Thyroid gland (tissue), 7 donors: ENCODE results near the genes OR4D1, OR4D2, SEPTIN4, SMG8 and GDPD1.

GRCh38 chr17:57955526-57956438, 570 bp upstream of the CUEDC1 start:
- PRO-cap, 2 experiments = peak in 1 of 2 experiments; most common plus-strand start chr17:57955833 (in 1); most common minus-strand start chr17:57955660 (in 1)
- RAMPAGE, long total RNA, 5 experiments = no peak in any of the 5 experiments

DNA sequence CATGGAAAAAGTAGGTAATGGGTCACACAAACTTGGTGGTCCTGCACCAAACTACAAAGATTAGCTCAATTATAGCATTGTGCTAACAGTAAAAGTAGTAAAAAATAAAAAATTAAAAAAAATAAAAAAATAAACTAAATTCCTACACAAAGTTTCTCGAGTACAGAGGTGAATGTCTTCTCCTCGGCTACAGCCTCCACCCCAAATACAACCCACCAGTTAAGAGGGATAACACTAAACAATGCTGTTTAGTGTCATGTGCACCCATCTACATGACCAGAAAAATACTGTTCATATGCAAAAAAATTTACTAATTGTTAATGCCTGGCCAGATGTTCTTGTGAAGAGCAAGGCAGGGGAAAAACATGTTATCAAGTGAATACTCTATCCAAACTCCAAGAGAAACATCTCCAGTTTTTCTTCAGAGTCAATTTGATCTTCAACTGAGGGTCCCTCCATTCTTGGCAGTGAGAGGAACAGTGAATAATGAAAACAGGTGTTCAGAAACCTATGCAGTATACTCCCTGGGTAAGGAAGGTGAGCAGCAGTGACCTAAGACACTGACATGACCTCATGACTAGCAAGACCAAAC, 4.4 kb upstream of the VEZF1 start:
- PRO-cap, 2 experiments = no peak in any of the 2 experiments
- RAMPAGE, long total RNA, 5 experiments = no peak in any of the 5 experiments

- PRO-cap, 2 experiments = no peak in any of the 2 experiments
- RAMPAGE, long total RNA, 5 experiments = no peak in any of the 5 experiments
Measured at GRCh38 chr17:58002209-58002777, 4.8 kb downstream of the SRSF1 start.

DNA sequence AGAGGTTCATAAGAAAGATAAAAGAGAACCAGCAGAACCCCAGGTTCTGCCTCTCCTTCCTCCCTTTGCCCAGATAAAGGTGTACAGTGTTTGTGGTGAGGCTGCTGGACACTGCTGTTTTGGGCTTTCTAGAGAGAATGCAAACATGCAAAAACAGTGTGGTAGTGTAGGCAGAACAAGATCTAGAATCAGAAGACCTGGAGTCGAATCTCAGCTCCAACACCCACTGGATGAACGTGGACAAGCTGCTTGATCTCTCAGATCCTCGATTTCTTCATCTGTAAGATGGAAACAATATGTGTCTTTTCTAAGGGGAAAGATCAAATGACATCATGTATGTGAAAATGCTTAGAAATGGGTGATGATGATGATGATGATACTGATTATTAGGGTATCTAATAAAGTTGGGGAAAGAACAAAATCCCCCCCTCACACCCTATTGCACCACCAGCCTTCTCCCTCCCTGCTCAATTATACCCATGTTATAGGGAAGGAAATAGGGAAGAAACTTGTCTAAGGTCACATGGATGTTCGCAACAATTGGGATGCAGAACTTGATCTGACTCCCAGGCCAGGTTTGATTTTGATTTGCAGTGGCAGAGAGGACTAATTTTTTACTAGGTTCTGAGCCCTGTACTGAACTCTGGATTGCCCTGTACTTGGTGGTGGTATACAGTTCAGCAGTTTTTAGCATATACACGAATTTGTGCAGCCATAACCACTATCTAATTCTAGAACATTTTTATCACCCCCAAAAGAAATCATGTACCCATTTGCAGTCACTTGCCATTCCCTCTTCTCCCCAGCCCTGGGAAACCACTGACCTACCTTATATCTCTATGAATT, 11.0 kb downstream of the DYNLL2 start:
- PRO-cap, 2 experiments = no peak in any of the 2 experiments
- RAMPAGE, long total RNA, 5 experiments = no peak in any of the 5 experiments

DNA sequence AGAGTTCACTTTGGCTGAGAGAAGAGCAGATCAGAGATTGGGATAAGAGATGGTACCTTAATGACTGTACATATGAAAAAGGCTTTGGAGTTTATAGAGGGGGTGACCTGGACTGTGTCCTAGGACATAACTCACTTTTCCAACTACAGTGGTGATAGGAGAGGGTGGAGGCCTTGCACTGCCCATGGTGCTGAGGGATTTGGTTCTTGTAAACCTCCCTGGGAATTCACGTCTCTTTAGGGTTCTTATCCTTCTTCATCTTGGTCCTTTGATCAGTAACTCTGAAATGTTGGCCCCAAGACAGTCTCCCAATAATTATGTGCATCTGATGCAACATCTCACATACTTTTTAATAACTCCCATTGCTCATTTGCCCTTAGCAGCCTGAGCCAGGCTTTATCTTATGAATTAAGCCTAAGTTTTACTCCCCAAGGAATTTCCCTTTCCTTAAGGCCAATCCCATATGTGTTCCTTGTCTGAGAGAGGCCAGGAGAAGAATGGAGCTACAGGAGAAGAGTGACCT, at the start of gene OR4D1:
OR4D1 (plus strand) TSS at position 424 of the 523 bp plus-strand sequence.
- PRO-cap, 2 experiments = no peak in any of the 2 experiments
- RAMPAGE, long total RNA, 5 experiments = no peak in any of the 5 experiments

DNA sequence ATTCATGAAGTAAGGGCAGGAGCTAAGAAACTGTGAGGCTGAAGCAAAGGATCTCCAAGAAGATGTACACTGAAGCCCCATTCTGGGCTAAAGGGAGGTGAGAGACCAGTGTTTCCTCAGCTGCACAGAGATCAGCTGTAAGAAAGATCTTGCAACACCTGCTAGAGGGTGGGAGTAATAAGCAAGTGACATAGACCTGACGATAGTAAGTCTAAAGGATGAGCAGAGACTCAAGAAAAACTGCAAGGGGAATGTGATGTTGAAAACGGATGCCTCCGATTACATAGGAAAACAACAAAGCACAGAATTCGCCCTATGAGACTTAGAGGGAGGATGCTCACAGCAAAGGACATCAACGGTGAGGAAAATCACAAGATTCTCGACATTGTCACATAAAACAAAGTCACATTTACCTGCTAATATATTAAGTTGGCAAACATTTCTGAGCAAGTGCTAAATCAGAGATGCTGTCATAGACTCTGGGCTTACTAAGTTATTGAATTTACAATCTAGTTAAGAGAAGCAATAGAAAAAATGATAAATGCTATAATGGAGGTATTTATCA, at the start of gene OR4D2:
OR4D2 (plus strand) TSS at position 287 of the 565 bp plus-strand sequence.
- PRO-cap, 2 experiments = no peak in any of the 2 experiments
- RAMPAGE, long total RNA, 5 experiments = no peak in any of the 5 experiments

DNA sequence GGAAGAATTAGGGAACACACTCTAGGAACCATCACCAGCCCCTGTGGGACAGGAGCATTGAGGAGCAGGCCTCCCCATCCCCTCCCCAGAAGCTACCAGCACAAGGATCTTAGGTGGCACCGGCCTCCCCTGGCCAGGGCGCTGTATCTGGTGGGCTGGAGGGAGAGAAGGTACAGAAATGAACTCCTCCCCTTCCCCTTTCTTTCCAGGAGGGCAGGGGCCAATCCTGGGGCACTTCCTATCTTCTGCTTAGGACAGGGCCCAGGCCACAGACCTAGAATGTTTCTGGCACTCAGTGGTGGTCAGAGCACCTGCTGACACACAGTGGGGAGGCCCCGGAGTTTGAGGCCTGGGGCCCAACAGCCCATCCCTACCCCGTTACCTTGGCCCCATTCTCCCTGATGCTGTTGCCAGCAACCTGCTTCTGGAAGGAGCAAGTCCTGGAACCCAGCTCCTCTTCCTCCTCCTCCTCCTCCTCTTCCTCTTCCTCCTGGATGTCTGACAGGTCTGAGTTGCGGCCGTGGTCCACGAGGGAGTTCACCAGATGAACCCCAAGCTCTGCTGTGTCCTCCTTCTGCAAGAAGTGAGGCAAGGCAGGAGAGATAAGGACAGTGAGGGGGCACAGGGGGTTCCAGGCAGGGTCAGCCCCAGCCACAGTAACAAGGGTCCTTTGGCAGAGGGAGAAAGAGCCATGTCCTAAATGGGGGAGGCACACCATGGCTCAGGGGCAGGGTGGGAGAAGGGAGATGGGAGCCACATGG, 18.8 kb downstream of the TSPOAP1 start:
- PRO-cap, 2 experiments = no peak in any of the 2 experiments
- RAMPAGE, long total RNA, 5 experiments = no peak in any of the 5 experiments

- PRO-cap, 2 experiments = no peak in any of the 2 experiments
- RAMPAGE, long total RNA, 5 experiments = no peak in any of the 5 experiments
Measured at GRCh38 chr17:58312219-58312600, 16.4 kb downstream of the TSPOAP1 start.

GRCh38 chr17:58317363-58317990, 11.1 kb downstream of the TSPOAP1 start:
- PRO-cap, 2 experiments = no peak in any of the 2 experiments
- RAMPAGE, long total RNA, 5 experiments = no peak in any of the 5 experiments

- PRO-cap, 2 experiments = no peak in any of the 2 experiments
- RAMPAGE, long total RNA, 5 experiments = no peak in any of the 5 experiments
Measured at GRCh38 chr17:58326278-58326613, 2.3 kb downstream of the TSPOAP1 start.

DNA sequence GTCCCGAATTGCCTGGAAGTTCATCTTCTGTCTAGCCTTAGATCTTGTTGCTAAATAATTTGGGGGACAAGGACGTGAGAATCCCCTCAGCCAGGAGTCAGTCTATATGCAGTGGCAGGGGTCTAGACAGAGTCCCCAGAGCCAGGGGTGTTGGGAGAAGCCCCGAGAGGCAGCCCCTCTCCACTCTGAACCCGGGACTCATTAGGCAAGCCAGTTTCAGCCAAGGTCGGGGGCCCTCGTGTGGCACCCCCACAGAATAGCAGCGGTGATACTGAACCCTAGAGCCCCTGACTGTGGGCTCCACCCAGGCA, 695 bp upstream of the TSPOAP1 start:
- PRO-cap, 2 experiments = no peak in any of the 2 experiments
- RAMPAGE, long total RNA, 5 experiments = no peak in any of the 5 experiments

DNA sequence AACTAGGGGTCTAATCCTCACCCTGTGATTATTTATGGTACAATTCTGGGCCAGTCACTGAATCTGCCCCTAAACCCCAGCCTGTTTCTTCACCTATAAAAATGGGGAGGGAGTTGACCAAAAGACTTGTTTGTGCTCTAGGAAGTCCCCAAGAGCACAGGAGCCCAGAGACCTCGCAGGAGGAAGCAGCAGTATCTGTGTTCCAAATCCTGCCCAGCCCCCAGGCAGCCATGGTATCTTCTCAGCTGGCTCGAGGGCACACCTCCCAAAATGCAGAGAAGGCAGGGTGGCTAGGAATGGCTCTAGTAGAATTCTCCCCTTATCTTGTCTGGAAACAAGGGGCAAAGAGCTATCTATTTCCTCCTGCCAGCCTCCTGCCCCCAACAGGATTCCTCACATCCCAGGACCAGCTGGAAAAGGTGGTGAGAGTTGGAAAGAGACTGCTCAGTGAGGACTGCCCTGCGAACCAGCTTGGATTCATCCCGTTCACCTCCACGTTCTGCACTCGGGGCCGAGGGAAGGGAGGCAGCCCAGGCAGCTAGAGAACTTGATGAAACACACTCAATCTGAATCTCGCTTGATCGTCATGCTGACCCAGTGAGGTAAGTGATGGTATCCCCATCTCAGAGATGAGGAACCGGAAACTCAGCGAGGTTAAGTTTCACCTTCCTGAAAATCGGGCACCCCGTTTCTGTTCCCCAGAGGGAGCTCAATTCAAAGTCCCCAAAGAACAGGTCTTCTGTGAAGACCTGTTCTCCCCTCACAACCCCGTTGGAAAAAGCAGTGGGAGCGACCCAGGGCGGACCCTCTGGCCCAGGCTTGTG, 8.7 kb upstream of the TSPOAP1 start:
- PRO-cap, 2 experiments = no peak in any of the 2 experiments
- RAMPAGE, long total RNA, 5 experiments = no peak in any of the 5 experiments

DNA sequence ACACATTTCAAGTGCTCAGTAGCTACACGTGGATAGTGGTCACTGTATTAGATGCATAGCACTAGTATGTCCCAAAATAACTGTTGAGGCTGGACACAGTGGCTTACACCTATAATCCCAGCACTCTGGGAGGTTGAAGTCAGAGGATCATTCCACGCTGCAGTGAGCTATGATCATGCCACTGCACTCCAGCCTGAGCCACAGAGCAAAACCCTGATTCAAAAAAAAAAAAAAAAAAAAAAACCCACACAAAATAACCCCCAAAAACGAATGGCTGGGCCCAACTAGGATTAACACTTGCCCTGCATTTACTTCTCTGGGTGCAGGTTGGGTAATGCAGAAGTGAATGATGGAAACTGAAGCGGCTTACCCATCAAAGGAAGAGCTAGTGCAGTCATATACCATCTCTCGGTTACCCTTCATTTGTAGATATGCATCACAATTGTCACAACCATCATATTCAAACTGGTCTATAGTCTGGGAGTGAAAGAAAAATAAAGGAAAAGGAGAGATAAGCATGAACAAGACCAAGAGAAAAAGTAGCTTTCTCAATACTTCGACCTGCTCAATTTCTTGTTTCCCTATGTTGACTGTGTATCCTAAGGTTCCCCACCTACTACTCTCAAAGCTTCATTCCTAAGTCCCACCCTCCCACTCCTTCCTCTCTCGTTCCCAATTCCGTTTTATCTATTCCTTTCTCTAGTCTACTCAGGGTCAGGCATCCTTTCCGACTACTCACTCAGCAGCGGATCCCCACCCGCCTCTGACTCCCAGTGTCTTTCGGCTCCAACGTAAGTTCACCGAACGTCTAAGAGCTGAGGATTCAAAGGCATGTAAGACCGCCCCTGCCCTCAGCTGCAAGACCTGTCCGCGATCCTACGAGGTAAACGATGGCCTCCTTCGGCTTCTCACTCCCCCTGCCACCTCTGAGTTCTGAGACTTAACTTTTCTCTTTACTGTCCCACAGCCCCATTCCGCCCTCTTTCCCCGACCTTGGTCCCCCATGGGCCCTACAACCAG, 659 bp downstream of the SUPT4H1 start:
- PRO-cap, 2 experiments = no peak in any of the 2 experiments
- RAMPAGE, long total RNA, 5 experiments = no peak in any of the 5 experiments

DNA sequence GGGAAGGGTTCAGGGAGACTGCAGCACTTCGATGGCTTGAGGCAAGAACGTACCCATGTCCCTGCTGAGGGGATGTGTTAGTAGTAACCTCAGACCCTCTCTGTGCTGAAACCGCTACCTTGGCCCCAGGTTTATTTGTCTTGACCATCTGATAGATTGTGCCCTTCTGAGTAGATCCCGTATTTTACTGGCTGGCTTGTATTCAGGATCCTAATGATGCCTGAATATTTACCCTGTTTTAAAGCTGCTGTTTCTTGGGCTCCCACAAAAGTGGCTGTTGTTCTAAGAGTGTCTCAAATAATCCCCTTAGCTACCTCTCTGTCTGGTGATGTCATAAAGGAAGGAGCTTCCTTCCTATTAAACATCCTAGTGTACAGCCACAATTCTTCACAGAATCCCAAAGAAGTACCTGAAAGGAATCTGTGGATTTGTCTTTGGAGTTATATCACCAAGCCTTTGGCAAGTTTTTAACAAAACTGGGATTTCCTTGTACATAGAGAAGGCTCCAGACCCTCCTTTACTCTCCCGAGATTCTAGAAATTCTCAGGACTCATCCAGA, at the start of gene SEPTIN4:
SEPTIN4 (minus strand) TSS at position 290 of the 559 bp plus-strand sequence.
- PRO-cap, 2 experiments = no peak in any of the 2 experiments
- RAMPAGE, long total RNA, 5 experiments = no peak in any of the 5 experiments

GRCh38 chr17:59004481-59004945, 102.2 kb downstream of the TRIM37 start:
- PRO-cap, 2 experiments = no peak in any of the 2 experiments
- RAMPAGE, long total RNA, 5 experiments = no peak in any of the 5 experiments

- PRO-cap, 2 experiments = peak in 2 of 2 experiments; most common plus-strand start chr17:59210016 (in 1); most common minus-strand start chr17:59209963 (in 2)
- RAMPAGE, long total RNA, 5 experiments = start-site peak on the plus strand in 4 of 5 experiments, at chr17:59210012-59210047 at its widest, 31 to 70 reads per replicate
Measured at GRCh38 chr17:59209892-59210737, at the start of gene SMG8. Gene SMG8 (plus strand): TSS chr17:59210035.

- PRO-cap, 2 experiments = peak in 2 of 2 experiments; most common plus-strand start chr17:59220548 (in 1); most common minus-strand start chr17:59220385 (in 1)
- RAMPAGE, long total RNA, 5 experiments = start-site peak on the plus strand in 1 of 5 experiments, at chr17:59220554-59220600 at its widest, 25 reads per replicate
Measured at GRCh38 chr17:59220100-59220887, at the start of gene GDPD1. Gene GDPD1 (plus strand): TSS chr17:59220511.

- PRO-cap, 2 experiments = no peak in any of the 2 experiments
- RAMPAGE, long total RNA, 5 experiments = no peak in any of the 5 experiments
Measured at GRCh38 chr17:59287612-59287831, 43.9 kb upstream of the YPEL2 start.

GRCh38 chr17:59290161-59290865, 41.1 kb upstream of the YPEL2 start:
- PRO-cap, 2 experiments = no peak in any of the 2 experiments
- RAMPAGE, long total RNA, 5 experiments = no peak in any of the 5 experiments

- PRO-cap, 2 experiments = peak in 2 of 2 experiments; most common plus-strand start chr17:59332540 (in 1); most common minus-strand start chr17:59332437 (in 2)
- RAMPAGE, long total RNA, 5 experiments = no peak in any of the 5 experiments
Measured at GRCh38 chr17:59332109-59333354, 1.1 kb downstream of the YPEL2 start.